Measurements from ENCODE around the gene APOL2.

GRCh38 chr22:35649910-35650186 lies 1.6 kb downstream of the APOL6 start:
- RRBS, result no CpG with 5 or more reads among the region's 3 CpGs

DNA sequence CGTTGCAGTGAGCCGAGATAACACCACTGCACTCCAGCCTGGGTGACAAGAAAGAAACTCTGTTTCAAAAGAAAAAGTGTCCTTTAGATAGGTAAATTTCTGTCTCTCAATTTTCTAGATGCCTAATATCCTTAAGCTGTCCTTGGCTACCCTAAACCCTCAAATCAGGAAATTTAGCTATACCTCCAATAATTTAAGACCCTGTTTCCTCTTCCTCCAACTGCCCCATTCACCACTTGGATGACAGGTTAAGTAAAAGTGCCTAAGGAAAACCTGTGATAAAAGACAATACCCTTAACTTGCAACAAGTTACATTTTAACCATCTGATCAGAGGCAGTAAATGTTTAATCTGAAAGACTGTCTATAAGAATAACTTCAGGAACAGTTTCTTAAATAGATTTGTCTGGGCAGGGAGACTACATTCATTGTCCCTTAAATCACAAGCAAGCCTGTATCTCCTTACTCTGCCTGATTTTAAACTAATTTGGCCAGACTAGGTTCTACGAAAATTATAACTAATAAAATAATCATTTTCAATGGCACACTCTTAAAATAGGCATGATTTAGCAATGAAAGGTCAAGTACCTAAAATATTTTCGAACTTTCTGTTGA lies 129.1 kb downstream of the APOL5 start:
- RRBS, result no CpG with 5 or more reads among the region's 4 CpGs

DNA sequence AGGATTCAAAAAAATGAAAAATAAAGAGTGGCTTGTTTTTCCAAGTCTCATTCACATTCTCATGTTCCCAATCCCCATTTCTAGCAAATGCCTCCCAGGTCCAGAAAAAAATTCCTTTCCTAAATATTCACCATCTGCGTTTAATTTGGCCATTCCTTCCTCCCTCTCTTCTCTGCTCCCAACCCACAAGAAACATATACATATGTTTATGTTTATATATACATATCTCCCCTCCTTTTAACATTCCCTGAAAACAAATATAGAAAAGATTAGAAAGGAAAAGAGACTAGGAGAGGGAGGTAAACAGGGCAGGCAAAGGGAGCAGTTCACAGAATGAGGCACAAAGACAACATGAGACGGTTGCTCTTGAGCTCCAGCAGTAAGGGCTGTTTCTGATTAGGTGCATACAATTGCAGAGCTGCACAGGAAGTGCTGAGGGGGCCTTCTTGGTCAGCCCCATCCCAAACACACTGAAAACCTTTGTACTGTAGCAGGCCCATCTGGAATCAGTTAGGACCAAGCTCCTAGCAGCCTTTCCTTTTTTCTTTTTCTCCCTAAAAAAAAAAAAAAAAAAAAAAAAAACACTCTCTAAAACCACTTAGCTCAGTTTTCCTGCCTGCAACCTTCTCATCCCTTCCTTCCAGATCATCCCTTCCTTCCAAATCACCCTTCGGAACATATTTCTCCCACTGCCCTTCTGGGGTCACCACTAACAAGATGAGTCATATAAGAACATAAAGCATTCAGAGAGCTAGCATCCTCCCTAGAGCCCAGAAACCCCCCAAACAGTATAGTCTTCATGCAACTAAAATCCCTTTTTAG lies 57.1 kb downstream of the RBFOX2 start:
- RRBS, result no CpG with 5 or more reads among the region's 3 CpGs

DNA sequence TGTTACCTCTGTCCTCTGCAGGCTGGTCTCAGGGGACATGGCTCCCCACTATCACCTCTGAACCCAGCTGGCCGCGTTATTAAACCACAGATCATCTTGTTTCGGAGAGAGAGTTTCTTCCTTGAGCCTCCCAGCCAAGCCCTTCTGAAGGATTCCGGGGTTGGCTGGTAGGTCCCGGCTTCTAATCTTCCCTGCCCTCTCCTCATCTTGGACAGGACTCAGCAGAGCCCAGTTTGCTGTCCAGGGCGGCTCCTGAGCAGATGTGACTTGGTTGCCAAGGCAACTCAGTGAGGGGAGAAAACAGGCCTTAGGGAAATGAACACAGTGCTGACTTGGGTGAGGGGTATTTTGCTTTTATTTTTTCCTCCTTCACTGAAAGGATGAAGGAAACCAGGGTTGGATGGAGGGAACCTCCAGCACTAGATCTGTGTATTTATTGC lies 13.2 kb downstream of the APOL3 start:
- RRBS, result no CpG with 5 or more reads among the region's 6 CpGs

DNA sequence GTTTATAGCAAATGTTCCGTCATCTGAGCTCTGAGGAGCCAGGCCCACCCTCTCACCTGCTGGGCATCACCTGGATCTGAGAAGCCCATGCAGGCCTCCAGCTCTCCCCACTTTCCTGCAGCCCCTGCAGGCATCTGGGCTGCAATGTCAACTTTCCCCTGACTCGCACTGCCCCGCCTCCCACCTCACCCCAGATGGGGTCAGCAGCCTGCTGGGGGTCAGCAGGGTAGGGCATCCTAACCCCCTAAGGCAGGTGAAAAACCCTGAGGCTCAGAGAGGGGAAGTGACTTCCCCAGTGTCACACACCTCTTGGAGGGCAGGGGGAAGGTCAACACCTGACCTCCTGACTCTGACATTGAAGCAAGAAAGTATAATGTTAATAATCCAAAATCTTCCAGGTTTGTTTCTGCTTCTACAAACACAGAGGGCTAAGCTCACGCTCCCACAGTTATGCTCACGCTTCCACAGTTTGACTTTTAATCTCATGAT lies 1.4 kb downstream of the APOL3 start:
- RRBS, result no CpG with 5 or more reads among the region's 5 CpGs

GRCh38 chr22:36238799-36239824 lies at the start of gene APOL2:
TSS of gene APOL2 (minus strand) at chr22:36239527.
- RRBS, result 0% methylated on average over 1 of the region's 15 CpGs

DNA sequence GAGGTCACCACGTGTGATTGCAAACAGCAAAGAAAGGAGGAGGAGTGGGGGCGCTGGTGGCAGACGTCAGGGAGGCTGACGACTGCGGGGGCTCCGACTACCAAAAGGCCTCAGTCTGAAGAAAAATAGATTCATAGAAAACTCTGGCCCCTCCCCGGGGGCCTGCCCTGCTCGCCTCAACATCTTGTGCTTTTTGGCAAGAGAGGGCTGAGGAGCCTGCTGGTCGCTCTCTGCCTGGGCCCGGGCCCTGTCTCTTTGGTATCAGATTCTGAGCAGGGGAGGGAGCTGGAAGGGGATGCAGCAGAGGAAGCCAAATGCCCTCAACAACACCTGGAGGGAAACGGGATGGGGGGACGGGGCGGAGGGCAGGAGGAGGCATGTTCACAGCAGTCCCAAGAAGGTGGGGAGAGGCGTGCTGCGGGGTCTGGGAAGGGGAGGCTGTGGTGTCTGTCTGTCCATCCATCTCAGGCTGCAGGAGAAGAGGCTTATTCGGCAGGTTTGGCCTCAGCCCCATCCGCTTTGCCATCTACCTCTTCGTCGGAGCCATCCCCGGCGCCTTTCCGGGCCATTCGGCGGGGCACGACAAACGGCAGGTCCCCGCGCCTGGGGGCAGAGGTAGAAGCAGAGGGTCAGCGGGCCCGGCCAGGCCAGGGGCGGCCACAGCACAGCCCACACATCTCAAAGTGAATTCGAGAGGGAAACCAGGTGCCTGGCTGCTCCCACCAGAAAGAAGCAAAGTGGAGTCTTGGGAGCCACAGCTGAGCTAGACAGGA lies 29.4 kb downstream of the APOL1 start:
- RRBS, result 73% methylated on average over 11 of the region's 32 CpGs

GRCh38 chr22:36293541-36294041 lies 40.7 kb downstream of the APOL1 start:
- RRBS, result no CpG with 5 or more reads among the region's 12 CpGs

DNA sequence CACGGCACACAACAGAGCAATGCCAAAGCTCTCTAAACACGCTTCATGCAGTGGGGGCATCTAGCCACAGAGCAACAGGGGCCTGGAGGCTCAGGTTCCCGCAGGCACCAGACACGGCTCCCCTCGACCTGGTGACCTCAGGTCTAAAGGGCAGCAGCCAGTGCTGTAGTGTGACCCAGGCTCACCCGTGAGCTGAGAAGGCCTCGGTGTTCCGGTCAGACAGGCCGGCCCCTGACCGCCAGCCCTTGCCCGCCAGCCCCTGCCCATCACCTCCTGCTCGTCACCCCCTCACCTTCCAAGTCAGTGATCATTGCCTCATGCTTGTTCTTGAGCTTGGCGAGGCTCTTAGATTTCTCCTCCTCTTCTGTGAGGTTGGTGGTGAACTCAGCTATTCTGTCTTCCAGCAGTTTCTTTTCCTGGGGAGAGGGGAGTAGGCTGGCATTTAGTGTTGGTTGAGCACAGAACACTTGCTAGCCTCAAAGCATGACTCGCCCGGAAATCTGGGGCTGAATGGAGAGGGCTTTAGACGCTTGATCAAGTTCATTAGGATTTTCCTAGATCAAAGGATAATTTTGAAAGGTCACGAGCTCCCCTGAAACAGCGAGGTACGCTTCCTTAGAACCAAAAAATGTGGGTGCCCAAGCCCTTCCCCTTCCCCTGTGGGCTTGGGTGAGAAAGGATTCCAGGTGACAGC lies 45.8 kb downstream of the APOL1 start:
- RRBS, result no CpG with 5 or more reads among the region's 19 CpGs

DNA sequence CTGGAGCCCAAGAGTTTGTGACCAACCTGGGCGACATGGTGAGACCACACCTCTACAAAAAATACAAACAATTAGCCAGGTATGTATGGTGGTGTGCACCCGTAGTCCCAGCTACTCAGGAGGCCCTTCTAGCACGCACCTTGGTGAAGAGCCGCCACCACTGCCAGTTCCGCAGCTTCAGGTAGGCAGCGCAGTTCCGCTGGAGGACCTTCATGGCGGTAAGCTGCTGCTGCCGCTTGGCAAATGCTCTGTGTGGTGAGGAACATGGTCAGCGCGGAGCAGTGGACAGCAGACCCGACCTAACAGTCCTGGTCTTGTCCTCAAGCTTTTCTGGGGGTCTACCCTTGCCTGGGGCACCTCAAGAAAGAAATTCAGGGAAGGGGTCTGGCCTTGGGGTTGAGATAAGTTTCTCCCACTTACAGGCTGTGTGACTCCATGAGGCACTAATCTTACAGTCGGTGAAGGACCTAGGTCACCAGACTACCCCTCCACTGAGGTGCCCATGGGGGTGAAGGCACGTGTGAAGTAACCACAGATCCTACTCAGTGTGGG lies 49.6 kb downstream of the APOL1 start:
- RRBS, result no CpG with 5 or more reads among the region's 14 CpGs

- RRBS, result no CpG with 5 or more reads among the region's 15 CpGs
Measured at GRCh38 chr22:36305629-36306034, 52.7 kb downstream of the APOL1 start.

GRCh38 chr22:36348715-36349453 lies 38.9 kb downstream of the MYH9 start:
- RRBS, result no CpG with 5 or more reads among the region's 19 CpGs

GRCh38 chr22:36366157-36367056 lies 21.4 kb downstream of the MYH9 start:
- RRBS, result no CpG with 5 or more reads among the region's 22 CpGs

DNA sequence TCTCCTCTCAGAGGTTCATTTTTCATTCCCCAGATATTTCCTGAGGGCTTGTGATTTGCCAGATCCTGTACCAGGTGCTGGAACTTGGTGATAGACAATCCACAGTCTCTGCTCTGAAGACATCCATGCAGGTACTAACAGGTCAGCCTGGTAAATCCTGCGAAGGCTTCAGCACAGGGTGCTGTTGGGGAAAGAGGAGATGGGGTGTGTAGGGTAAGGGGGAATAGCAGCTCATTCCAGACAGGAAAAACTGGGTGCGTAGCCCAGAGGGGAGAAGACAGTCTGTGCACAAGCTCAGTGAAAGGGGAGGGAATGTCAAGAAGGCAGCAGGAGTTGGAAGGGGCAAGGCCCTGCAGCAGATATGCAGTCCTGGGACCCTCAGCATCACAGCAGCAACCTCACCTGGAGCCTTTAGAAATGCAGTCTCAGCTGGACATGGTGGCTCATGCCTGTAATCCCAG lies 8.3 kb upstream of the MYH9 start:
- RRBS, result no CpG with 5 or more reads among the region's 2 CpGs

GRCh38 chr22:36411509-36412123 lies 23.8 kb upstream of the MYH9 start:
- RRBS, result no CpG with 5 or more reads among the region's 5 CpGs

DNA sequence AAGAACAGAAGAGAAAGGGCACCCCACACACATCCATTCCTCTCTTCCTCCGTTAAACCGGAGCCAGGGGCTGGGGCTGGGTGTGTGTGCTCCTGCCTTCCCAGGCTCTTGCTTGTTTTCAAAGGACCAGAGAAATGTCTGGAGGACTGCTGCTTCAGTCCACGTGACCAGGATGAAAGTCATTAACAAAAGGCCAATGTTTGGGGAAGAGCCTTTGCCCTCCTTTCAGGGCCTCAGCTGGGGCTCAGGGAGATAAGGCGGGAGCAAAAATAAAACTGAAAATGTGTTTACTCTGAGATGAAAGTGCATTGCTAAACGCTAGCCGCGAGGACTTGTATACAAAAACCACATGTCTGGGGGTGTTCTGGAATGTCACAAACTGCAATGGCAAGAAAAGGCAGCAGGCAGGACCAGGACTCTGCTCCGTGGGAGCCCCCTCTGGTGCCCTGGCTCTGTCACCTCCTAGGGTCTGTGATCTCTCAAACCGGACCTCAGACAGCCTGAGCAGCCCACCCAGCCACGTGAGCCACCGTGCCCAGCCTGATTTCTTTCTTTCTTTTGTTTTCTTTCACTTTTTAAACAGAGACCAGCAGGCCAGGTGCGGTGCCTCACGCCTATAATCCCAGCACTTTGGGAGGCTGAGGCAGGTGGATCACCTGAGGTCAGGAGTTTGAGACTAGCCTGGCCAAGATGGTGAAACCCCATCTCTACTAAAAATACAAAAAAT lies 31.6 kb upstream of the MYH9 start:
- RRBS, result no CpG with 5 or more reads among the region's 13 CpGs

DNA sequence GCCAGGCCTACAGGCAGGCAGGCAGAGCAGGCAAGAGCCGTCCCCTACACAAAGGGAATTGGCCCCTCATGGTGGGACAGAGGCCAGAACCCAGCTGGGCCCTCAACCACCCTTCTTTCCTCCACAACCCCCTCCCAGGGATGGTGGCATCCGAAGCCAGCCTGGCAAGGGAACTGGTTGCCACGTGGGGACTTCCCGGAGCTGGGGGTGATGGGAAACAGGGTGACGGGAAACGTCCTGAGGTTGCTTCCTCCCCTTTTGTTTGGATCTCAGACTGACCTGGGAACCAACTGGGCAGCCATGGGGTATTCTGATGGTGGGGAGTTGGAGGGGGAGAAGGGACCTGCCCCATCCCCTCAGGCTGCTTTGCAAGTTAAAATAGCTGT lies 31.6 kb downstream of the TXN2 start:
- RRBS, result no CpG with 5 or more reads among the region's 6 CpGs

GRCh38 chr22:36451457-36452230 lies 29.8 kb downstream of the TXN2 start:
- RRBS, result no CpG with 5 or more reads among the region's 18 CpGs

DNA sequence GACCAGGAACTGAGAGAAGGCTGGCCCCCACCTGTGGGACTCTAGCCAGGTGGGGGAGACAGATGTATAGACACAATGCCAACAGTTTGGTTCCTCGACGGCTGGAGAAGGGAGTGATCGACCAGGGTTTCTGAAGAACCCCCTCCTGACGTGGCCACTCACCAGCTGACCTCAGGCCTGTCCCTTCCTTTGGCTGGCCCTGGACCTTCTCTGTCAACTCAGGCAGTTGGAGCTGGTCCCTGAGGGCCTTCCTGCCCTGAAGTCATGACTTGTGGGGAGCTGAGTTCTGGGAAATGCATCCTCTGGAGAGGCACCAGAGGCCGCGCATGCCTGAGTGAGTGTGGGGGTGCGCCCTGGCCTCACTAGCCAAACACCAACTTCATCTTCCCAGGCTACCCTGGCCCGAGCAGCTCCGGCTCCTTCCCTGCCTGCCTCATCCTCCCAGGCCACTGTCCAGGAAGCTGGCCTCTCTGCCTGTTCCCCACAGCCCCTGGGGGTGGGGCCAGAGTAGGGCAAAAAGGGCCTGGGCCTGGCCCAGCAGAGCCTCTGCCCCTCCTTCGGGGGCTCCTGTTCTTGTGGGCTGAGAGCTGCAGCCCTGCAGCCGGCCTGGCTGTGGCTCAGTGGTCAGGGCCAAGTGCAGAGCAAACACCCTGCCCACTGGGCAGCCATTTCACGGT lies 23.6 kb downstream of the TXN2 start:
- RRBS, result no CpG with 5 or more reads among the region's 12 CpGs

DNA sequence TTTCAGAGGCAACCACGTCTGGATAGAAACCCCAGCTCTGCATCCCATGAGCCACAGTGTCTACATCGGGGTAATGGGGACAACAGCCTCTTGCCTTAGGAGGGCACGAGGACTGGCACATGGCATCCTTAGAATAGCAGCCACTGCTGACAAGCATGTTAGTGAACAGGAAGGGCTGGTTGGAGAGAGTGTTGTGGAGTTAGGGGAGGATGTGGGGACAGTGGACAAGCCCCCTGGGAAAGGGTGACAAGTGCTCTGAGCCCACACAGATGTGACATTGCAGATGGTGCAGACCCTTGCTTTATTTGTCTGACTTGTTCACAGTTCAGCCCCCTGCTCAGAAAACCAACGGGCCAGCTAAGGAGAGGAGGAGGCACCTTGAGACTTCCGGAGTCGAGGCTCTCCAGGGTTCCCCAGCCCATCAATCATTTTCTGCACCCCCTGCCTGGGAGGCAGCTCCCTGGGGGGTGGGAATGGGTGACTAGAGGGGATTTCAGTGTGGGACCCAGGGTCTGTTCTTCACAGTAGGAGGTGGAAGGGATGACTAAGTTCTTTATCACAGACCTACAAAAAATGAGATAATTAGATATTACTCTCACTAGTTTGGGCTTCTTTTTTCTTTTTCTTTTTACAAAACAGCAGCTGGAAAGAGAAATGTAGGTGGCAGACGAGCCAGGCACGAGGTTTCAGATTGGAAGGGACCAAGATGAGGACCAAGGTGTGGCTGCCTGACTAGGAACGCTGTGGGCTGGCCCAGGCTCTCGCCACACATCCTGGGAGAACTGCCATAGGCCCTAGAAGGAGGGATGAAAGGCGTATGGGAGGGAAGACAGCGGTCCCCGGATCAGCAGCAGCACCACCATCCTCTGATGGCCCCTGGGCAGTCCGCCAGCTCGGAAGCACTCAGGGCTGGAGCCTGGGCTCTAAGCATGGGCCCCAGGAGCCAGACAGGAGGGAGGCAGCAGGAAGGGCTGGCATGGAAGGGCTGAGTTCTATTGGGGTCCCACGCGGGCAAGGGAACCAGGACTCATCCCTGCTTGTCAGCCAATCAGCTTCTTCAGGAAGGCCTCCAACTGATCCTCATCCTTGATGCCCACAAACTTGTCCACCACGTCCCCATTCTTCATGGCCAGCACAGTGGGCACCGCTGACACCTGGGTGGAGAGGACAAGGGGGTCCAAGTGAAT lies 14.3 kb downstream of the TXN2 start:
- RRBS, result no CpG with 5 or more reads among the region's 19 CpGs